AG09309 (cell line): ENCODE data around the genes PRAMEF20 and EFHD2.

GRCh38 chr1:12193891-12194472 lies 27.2 kb downstream of the TNFRSF1B start:
- RRBS = no CpG with 5 or more reads among the region's 5 CpGs

- RRBS = no CpG with 5 or more reads among the region's 17 CpGs
Observed at GRCh38 chr1:12208204-12209305, 21.3 kb upstream of the VPS13D start.

DNA sequence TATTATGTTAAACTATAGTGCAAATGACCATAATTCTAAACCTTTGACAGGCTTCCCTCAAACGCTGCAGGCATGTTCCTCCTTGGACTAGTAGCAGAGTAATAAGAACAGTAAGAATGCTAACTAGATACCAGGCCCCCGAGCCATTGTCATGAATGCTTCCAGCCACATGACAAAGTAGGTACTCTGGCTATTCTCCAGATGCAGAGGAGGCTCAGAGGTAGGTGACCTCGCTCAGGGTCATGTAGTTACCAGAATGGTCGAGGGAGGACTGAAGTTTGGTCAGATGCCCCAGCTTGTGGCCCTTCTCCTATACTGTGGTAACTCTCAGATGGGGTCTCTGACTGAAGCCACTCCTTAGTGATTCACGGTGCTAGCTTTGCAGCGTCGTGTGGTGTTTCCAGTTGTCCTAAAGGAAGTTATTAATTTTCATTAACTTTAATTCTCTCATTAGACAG lies 164.0 kb downstream of the DHRS3 start:
- RRBS = no CpG with 5 or more reads among the region's 7 CpGs

- RRBS = no CpG with 5 or more reads among the region's 4 CpGs
Observed at GRCh38 chr1:12474855-12475360, 143.1 kb downstream of the DHRS3 start.

GRCh38 chr1:12476028-12476445 lies 142.0 kb downstream of the DHRS3 start:
- RRBS = no CpG with 5 or more reads among the region's 3 CpGs

- RRBS = no CpG with 5 or more reads among the region's 34 CpGs
Observed at GRCh38 chr1:12477626-12479012, 139.9 kb downstream of the DHRS3 start.

GRCh38 chr1:12573116-12573361 lies 45.0 kb downstream of the DHRS3 start:
- RRBS = no CpG with 5 or more reads among the region's 3 CpGs

DNA sequence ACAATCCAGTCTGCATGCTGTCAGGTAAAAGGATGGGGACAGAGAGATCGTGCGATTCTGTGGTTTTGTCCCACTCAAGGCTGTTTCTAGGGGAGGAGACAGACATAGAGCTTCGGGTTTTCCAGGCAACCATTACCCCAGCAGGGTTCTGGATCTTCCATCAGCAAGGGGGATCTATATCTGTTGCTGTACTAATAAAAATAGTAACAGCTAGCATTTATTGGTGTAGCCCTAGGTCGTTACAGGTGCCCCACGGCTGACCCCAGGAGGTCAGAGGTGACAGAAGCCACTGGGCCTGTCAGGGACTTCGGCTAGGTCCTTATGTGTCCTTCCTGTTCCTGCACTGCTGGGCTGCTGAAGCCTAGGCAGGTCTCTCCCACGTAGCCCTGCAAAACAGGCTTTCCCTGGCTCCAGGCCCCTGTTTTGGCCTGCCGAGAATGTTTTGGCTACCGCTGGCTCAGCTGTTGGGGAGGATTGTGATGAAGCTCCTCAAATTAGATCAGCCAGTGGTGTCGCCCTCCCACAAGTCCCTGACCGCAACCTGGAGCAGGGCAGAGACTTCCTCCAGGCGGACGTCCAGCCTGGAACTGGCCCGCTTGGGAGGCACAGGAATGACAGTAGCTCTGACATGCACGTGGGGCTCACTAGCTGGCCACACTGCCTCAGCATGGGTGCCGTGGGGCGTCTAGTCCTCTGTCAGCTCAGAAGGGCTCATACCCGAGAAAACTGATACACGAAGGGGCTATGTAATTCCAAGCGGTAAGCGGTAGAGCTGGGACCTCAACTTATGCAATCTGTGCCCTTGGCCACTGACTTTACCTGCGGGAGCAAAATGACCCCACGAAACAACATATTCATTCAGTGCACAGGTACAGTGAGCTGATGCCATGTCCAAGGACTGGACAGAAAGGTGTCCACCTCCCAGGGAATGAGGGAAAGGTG lies 26.8 kb downstream of the DHRS3 start:
- RRBS = no CpG with 5 or more reads among the region's 23 CpGs

DNA sequence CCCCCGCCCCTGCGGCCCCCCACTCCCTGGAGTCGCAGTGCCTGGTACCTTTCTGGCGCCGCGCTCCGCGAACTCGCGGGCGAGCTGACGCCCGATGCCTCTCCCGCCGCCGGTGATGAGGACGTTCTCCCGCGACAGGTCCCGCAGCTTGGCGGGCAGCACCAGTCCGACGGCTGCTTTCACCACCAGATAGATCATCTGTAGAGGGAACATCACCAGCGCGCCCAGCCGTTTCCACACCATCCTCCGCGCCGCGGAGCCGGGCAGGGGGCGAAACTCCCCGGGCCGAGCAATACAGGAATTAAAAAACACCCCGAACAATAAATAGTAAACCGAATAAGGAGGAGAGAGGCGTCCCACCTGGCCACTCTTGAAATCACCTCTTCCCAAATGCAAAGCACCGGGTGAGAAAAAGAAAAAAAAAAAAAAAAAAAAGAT lies 885 bp downstream of the DHRS3 start:
- RRBS = 7% methylated on average over 1 of the region's 38 CpGs

GRCh38 chr1:13410231-13410697 lies at the start of gene PRAMEF20:
Gene PRAMEF20 (plus strand): TSS chr1:13410450.
- RRBS = no CpG with 5 or more reads among the region's 4 CpGs

- RRBS = 24% methylated on average over 2 of the region's 11 CpGs
Observed at GRCh38 chr1:13828843-13829244, 128.9 kb downstream of the PRDM2 start.

- RRBS = no CpG with 5 or more reads among the region's 13 CpGs
Observed at GRCh38 chr1:13948482-13949623, 248.9 kb downstream of the PRDM2 start.

- RRBS = no CpG with 5 or more reads among the region's 4 CpGs
Observed at GRCh38 chr1:14197826-14198304, 400.6 kb upstream of the KAZN start.

DNA sequence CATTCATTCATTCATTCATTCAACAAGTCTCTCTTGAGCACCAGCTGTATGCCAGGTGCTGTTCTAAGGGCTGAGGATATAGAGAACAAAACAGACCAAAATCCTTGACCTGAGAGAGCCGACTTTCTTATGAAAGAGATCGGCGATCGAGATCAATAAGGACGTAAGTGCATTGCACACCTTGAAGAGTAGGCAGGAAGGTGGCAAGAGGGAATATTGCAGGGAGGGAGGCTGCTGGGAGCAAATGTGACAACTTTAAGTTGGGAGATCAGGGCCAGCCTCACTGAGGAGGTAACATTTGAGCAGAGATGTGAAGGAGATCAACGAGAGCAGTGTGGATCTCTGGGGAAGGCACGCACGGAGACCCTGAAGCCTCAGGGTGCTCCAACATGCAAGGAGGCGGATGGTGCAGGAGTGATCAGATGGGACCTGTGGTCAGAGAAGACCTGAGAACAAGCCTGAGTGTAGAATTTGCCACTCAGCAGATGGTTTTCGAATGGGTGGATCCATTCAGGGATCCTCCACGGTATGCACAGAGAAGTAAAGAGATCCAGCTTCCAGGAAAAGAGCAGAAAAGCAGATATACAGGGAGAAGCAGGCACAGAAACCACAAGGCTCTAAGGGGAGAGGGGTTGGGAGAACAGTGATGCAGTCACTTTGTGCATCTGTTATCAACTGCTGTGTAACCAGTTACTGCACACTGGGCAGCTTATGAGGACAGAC lies 138.5 kb downstream of the KAZN start:
- RRBS = no CpG with 5 or more reads among the region's 11 CpGs

GRCh38 chr1:14758427-14759241 lies 160.1 kb downstream of the KAZN start:
- RRBS = no CpG with 5 or more reads among the region's 6 CpGs

DNA sequence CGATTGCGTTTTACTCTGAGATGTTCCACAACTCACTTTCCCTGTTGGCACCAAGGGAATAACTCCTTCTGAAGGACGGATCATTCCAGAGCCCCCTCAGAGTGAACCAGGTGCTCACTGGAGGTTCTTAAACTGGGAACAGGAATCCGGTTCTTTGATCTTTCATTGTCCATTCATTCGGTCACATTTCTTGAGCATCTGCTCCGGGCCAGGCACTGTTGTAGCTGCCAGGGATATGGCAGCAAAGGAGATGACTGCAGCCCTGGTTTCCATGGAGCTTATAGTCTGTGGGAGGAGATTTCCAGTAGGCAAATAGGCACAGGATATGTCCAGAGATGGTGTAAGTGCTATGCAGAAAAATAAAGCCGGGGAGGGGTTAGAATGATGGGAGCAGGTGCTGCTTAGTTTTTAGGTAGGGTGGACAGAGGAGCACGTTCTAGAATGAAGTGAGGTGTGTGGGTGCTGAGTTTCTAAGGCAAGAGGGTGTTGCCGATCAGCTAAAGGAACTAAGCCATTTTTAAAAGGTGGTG lies 226.4 kb upstream of the TMEM51 start:
- RRBS = 100% methylated on average over 2 of the region's 9 CpGs

- RRBS = no CpG with 5 or more reads among the region's 6 CpGs
Observed at GRCh38 chr1:15137961-15138222, 15.7 kb upstream of the TMEM51 start.

DNA sequence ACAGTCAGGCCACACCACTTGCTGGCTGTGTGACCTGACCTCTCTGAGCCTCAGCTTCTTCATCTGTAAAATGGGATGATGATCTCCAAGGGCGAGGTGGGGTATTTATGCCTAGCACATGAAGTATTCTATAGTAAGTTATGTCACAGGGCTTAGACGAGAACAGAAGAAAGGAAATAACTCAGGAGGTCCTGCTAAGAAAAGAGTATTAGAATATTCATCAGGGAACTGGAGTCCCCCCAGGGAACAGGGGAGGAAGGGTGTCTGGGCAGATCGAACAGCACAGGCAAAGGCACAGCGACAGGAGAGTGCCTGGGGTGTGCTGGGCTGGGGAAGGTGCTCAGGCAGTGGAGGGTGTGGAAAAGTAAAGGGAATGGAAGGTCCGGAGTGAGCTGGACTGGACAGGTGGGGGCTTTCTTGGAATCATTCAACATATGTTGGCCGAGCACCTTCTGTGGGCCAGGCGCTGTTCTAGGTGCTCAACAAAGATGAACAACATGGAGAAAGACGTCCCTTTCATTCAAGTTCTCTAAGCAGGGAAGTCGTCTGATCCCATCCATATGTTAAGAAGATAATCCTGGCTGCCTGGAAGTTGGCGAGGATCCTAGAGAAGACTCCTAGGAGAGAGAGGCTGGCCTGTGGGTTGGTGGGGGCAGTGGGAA lies 1.9 kb downstream of the TMEM51 start:
- RRBS = no CpG with 5 or more reads among the region's 10 CpGs

DNA sequence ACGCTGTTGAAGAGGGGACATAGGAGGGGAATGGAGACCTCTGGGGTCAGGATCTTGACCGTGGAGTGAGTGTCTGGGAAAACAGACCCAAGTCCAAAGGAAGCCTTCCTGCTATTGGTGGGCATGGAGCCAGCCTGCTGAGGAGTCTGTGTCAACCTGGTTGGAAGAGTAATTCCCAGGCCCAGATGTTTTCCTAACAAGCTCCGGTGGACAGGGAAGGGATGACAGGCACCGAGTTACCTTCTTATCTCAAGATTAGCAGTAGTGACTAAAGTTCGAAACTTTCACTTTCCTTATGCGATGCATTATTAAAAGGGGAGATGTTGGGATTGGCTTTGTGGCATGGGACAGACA lies 25.9 kb upstream of the FHAD1 start:
- RRBS = no CpG with 5 or more reads among the region's 6 CpGs

DNA sequence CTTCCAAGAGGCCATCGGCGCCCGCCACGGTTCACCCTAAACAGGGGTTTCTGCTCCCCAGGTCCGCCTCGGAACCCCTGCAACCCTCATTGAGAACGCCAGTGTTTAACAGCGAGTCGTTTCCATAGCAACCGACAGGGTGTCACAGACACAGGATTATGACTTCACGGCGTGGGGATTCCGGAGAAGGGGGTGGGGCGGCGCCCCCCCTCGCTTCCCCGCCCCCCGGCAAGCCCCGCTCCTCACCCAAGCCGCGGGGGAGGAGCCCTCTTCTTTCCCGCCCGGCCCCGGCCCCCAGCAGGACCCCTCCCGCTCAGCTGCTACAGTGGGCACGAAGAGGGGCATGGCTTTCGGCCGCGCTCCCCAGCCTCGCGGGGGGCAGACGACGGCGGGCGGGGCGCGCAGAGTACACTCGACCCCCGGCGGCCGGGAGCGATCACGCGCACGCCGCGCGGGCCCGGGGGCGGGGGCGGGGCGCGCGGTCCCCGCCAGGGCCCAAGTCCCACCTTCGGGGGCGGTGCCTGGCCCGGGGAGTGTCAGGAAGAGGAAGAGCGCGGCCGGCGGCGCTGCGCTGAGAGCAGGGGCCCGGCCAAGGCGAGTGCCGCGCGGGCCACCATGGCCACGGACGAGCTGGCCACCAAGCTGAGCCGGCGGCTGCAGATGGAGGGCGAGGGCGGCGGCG lies at the start of gene EFHD2:
TSS of gene EFHD2 (plus strand) at position 532 of the 682 bp plus-strand sequence.
- RRBS = 2% methylated on average over 34 of the region's 77 CpGs